Thoracic aorta endothelial cell (primary cell): Measurements from ENCODE around the genes C1QTNF9, PARP4 and RNF17.

- CAGE, long polyA plus RNA: no peak
Observed at GRCh38 chr13:24190152-24190739, 29.7 kb downstream of the SPATA13 start.

- CAGE, long polyA plus RNA: no peak
Observed at GRCh38 chr13:24201897-24202644, 41.6 kb downstream of the SPATA13 start.

- CAGE, long polyA plus RNA: no peak
Observed at GRCh38 chr13:24288736-24289460, 20.5 kb upstream of the C1QTNF9 start.

DNA sequence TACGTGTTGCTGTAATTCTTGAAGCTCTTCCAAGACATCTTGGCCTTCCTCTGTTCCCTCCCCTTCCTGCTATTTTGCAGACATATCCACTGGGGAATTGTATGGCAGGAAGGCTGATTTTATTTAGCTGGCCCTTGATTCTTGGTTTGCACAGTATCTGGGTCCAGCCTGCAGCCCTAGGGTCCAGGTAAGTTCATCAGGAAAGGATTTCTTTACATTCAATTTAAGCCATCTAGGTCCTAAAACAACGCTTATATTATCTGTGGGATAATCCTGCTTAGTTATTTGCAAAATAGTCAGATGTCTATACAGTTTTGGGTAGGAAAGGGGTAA, at the start of gene C1QTNF9:
Gene C1QTNF9 (plus strand): TSS at position 151 of the 333 bp plus-strand sequence.
- CAGE, long polyA plus RNA: no peak

DNA sequence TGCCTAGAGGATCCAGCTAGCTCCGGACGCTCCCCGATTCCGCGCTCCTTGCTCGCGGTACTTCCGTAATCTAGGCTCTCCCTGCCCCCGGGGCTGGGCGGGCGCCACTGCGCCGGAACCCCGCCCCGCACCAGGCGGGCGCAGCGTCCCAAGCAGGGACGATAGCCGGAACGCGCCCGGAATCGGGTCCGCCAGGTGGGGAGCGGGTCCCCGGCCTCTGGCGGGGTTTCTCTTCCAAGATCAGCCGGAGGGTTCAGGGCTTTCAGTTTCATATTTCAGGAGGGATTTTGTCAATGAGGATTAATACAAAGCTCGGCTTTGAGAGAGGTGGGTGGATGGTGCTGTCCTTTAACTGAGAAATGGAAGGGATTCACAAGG, at the start of gene PARP4:
Gene PARP4 (minus strand): TSS at position 72 of the 378 bp plus-strand sequence.
- CAGE, long polyA plus RNA: no peak

- CAGE, long polyA plus RNA: no peak
Observed at GRCh38 chr13:24598363-24598730, 81.9 kb upstream of the ATP12A start.

DNA sequence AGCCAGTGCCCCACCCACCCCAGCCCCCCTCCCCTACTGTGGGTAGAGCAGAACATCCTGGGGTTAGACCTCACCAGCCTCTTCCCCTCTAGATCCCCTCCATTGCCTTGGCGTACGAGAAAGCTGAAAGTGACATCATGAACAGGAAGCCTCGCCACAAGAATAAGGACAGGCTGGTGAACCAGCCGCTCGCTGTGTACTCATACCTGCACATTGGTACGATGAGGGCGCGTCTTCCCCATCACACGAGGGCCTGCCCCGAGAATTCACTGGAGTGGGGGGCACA, 29.0 kb downstream of the ATP12A start:
- CAGE, long polyA plus RNA: no peak

GRCh38 chr13:24763949-24764317, at the start of gene RNF17:
TSS of gene RNF17 (plus strand) at chr13:24764169.
- CAGE, long polyA plus RNA: no peak

DNA sequence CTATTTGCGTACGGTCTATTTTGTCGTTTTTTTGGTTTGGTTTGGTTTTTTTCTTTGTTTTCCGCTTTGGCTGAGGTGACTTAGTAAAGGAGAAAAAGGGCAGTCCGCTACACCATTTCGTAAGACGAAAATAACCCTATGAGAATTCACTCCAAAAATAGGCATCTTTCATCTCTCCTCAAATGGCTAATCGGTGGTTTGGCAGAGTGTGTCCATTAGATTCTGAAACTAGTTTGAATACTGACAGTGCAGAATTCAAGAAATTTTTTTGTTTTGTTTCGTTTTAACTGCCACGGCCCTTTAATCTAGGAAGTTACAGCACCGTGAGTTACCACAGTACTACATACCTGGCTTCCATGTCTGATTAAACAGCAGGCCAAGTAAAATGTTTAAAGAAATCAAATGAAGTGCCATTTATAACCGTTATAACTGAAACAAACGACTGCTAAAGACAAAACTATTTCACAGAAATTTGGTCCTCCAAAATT, 640 bp upstream of the CENPJ start:
- CAGE, long polyA plus RNA: no peak

GRCh38 chr13:25282364-25283519, 4.5 kb downstream of the MTMR6 start:
- CAGE, long polyA plus RNA: no peak

DNA sequence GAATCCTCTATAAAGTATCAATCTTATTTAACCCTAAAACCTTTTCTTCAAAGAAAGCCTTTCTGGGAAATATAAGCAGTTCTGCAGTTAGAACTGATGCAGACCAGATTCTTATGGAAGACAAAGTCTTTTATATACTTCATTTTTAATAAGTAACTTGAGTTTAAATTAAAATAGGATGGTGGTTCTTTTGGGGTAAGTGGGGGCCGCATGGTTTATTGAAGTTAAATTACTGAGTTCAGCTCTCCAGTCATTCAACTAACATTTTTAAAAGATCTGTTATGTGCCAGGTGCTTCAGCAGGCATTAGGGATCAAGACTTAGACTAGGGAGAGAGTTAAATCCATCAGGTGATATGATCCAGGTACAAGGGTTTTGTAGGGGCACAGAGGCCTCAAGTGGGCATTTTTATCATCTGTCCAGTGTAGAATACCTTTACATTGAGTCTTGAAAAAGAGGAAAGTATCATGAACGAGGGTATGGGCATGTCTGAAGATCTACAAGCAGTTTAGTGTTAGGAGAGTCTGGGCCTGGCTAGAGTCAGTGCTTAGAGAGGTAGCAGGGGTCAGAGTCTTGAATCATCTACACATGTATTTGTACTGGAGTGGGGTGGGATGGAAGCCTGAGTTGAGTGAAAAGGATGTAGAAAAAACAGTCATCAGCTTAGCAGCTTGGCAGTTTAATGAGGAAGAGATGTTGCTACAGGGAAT, 22.3 kb downstream of the NUP58 start:
- CAGE, long polyA plus RNA: no peak

GRCh38 chr13:25971417-25971827, 80.4 kb downstream of the SHISA2 start:
- CAGE, long polyA plus RNA: no peak

DNA sequence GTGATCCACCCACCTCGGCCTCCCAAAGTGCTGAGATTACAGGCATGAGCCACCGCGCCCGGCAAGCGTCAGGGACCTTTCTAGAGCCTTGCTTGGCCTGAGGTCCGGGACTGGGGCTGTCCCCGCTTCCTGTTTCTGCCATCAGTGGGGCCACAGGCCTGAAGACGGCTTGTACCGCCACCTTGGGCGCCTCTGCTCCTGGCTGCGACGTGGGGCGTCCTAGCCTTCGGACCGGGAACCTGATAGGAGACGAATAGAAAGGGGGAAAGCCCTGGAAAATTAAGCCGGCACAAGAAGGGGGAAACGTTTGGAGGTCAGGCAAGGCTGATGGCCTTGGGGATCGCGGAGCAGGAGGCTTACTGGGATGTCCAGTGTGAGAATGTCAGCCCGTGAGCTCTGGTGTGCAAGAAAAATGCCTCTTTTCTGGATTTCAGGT, 35.1 kb downstream of the RNF6 start:
- CAGE, long polyA plus RNA: no peak

- CAGE, long polyA plus RNA: no peak
Observed at GRCh38 chr13:26254573-26255056, 686 bp downstream of the CDK8 start.

GRCh38 chr13:26285164-26285604, 31.3 kb downstream of the CDK8 start:
- CAGE, long polyA plus RNA: no peak

DNA sequence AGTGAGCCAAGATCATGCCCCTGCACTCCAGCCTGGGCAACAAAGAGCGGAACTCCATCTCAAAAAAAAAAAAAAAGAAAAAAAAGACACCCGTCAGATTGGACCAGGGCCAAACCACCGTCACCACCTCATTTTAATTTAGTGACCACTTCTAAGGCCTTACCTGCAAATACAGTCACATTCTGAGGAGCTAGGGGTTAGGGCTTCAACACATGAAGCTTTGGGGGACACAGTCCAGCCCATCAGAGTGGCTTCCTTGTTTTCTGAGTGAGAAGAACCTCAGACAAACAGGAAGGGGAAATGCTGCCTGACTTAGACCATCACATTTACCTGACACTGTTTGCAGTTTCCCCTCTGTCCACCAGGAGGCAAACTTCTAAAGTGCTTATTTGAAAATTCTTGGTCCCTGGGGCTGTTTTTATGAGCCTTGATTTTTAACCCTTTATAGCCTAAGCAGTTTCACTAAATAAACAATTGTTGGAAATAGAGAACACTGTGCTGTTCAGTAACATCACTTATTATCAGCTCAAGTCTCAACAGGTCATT, 75.0 kb upstream of the WASF3 start:
- CAGE, long polyA plus RNA: no peak

DNA sequence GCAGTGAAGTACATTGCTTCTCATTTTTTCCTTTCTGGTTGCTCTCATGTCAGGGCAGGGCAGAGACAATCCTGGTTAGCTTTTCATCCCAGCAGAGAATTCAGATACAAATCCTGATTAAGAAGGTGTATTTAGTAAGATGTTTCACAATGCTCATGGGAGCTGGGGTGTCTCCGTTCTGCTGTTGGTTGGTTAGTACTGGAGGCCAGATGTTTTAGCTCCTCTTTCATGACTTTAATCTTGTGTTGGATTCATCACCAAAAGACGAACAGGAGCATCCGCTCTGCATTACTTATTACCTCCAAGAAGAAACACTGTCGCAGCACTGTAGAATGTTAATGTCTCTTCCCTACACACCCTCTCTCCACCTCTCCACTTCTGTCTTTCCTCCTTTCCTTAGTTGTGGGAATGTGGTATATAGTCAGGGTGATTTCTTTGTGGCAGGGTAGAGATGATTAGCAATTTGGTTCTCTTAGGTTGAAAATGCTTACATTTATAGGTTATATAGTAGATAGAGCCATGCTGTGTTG, 43.1 kb downstream of the WASF3 start:
- CAGE, long polyA plus RNA: no peak

- CAGE, long polyA plus RNA: no peak
Observed at GRCh38 chr13:26941474-26942115, 181.0 kb upstream of the GPR12 start.

DNA sequence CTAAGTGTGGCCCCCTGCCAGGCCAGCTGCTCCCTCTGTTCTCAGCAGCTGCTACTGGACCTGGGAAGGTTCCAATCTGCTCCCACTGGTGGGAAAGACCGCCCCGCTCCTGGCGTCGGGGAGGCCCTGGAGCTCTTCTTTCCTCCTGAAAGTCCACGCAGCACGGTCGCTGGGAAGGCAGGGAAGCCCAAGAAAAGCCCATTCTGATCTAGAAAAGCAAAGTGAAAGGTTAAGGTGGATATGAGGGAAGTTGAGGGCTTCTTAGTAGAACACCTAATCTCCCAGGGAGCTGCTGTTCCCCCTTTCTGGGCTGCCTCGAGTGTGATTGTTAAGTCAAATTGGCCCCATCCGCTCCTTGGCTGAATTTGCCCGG, 205.5 kb downstream of the USP12 start:
- CAGE, long polyA plus RNA: no peak

- CAGE, long polyA plus RNA: no peak
Observed at GRCh38 chr13:26972017-26972452, 199.6 kb downstream of the USP12 start.